ENCODE measurements around a stretch of chr18.

DNA sequence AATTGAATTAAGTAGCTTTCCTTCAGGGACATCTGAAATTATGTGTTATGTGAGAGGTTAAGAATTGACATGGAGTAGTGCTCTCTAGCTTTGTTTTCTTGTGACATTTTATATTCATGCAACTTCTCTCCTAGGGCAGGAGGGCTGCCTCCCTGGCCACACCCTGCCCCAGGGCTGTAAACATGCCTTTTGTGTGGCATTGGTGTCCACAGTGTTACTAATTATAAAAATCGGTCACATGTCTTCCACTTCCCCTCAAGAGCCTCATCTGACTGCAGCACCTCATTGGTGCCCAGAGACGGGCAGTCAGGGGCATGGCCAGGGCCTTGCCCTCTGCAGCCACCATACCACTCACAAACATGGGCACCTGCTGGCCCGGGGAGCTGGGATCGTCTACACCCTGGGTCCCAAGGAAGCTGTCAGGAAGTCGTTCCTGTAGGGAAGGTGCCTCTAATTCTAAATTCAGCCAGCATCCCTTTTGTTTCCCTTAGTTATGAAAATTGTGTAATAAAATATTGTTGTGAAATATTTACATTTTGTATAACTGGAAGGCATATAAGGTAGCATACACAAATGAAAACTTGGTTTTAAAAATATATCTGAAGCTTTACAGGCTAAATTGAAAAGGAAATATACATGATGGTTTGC lies 14.6 kb downstream of the RAB12 start:
- PRO-cap, result no peak

DNA sequence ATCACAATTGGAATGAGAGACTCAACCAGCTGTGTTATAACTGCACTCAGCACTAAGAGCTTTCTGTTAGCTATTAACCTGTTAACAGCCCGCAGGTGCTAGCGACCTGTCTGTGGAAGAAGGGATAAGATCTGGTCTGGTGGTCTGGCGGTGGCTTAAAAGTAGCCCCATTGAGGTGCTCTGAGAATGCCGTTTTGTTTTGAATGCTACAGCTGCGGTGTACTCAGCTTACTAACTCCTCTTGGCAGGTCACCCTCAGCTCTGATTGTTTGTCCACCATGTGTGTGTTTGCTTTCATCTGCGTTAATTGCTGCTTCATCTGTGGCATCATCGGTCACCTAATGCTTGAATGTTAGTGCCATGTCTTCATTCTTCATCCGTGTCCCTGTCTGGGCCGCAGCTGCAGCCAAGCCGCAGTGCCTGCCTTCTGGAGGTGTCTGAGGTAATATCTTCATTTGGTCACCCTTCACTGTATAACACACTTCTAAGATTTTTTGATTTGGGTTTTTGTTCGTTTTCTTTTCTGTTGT lies 16.4 kb downstream of the RAB12 start:
- PRO-cap, result no peak

DNA sequence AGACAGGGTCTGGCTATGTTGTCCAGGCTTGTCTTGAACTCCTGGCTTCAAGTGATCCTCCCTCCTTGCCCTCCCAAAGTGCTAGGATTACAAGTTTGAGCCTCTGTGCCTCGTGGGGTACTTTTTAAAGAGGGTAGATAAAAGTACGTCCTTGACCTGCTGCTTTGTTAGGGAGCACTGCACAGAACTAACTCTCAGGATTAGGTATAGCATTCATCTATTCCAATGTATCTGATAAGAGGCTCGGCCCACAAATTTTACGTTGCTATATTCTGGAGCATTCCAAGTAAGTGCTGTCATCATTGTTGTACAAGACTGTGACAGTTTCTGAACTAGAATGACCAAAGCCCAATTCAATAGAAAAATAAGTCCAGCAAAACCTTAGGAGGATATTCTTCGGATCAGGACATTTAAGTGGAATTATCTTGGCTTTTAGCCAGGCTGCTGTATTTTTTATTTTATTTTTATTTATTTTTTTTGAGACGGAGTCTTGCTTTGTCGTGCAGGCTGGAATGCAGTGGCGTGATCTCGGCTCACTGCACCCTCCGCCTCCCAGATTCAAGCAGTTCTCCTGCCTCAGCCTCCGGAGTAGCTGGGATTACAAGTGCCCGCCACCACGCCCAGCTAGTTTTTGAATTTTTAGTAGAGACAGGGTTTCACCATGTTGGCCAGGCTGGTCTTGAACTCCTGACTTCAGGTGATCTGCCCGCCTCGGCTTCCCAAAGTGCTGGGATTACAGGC lies 4.2 kb downstream of the MTCL1 start:
- PRO-cap, result no peak

GRCh38 chr18:8755481-8755870 lies 50.1 kb downstream of the MTCL1 start:
- PRO-cap, result no peak

GRCh38 chr18:8799838-8800923 lies 94.8 kb downstream of the MTCL1 start:
- PRO-cap, result no peak

- PRO-cap, result no peak
Measured at GRCh38 chr18:8998545-8999364, 103.7 kb upstream of the NDUFV2 start.

- PRO-cap, result no peak
Measured at GRCh38 chr18:9008831-9009414, 93.6 kb upstream of the NDUFV2 start.

- PRO-cap, result no peak
Measured at GRCh38 chr18:9069344-9070217, 32.9 kb upstream of the NDUFV2 start.

- PRO-cap, result no peak
Measured at GRCh38 chr18:9146167-9146476, 9.5 kb downstream of the ANKRD12 start.

- PRO-cap, result no peak
Measured at GRCh38 chr18:9191078-9191375, 54.4 kb downstream of the ANKRD12 start.

GRCh38 chr18:9264518-9265427 lies 69.8 kb upstream of the TWSG1 start:
- PRO-cap, result no peak

- PRO-cap, result no peak
Measured at GRCh38 chr18:9533094-9533459, 57.8 kb downstream of the RALBP1 start.

- PRO-cap, result no peak
Measured at GRCh38 chr18:9738408-9738975, 30.4 kb downstream of the RAB31 start.

DNA sequence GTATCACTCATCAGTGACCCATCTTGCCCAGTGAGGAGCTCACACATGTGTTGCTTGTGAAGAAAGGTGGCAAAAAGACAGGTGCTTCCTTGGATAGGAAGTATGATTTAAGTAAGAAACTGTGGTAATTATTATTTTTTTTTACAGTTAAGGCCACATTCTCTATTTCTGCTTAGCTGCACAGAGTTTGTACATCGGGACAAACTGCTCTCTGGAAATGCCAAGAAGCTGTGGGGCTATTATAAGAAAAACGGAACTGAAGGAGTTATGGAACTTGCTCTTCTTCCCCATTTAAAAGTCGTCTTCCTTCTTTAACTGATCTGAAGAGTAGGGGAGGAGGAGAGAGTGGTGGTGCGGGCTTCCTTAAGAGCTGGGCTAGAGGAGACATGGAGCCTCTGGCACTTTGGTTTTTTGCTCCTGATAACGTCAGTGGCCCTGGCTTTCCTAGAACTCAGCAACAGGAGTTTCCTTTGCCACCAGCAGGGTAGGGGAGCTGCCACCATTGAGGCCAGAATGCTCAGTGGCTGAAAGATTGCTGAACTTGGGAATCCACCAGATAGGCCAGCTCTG lies 54.4 kb downstream of the RAB31 start:
- PRO-cap, result no peak

DNA sequence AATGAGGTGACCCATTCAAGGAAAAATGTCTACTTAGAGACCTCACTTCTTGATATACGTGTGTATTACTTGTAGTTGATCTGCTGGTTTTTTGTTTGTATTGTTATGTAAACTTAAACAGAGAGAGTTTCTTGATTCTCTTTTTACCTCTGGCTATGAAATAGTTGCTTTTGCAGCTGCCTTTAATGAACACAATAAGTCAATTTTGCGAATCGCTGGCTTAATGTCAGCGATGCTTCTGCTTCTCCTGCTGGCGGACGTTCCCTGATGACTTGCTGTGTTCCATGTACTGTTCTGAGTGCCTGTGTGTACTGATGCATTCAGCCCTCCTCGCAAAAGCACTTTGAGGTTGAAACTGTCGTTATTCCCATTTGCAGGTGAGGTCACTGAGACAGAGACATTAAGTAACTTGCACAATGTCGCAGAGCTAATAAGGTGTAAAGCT lies 88.6 kb upstream of the TXNDC2 start:
- PRO-cap, result no peak

DNA sequence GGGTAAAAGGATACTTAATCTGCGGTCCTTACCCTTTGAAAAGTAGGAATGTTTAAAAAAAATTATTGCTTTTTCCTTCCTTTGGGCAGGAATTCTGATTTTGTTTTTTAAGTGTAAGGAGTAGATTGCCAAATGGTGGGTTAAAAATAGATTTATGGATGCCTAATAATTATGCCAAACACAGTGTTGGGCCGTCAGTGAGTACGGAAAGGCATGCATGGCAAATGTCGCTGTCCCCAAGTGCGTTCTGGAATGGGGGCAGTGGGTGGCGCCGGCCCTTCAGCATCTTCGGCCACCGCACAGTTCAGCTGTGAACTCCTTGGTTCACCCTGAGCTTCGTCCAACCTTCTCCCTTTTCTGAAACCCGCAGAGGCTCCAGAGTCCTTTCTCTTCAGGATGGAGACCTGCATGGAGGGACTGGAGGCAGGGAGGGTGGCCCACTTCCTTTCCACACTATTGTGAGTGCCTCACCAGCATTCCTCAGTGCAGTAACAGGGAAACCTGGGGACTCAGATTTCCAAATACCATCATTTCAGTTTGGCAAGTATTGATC lies 74.8 kb upstream of the TXNDC2 start:
- PRO-cap, result no peak

GRCh38 chr18:9851493-9851837 lies 34.3 kb upstream of the TXNDC2 start:
- PRO-cap, result no peak

GRCh38 chr18:9931558-9932139 lies 17.8 kb downstream of the VAPA start:
- PRO-cap, result no peak

DNA sequence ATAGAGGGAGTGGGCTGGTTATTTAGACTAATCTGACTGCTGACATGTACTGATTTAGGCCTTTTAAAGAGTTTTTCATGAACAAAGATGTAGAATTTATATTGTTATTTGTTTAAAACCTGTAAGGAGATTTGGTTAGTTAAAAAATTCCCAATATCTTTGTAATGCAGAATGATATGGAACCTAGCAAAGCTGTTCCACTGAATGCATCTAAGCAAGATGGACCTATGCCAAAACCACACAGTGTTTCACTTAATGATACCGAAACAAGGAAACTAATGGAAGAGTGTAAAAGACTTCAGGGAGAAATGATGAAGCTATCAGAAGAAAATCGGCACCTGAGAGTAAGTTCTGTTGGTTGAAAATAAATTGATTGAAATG lies 36.4 kb downstream of the VAPA start:
- PRO-cap, result no peak

- PRO-cap, result no peak
Measured at GRCh38 chr18:9950606-9951145, 36.9 kb downstream of the VAPA start.